LHCN-M2 (cell line): Measurements from ENCODE around the genes TWSG1 and RAB31.

- RAMPAGE, long total RNA: no peak
Measured at GRCh38 chr18:8034563-8034789, 467.4 kb downstream of the PTPRM start.

GRCh38 chr18:8141146-8141682, 468.0 kb upstream of the RAB12 start:
- RAMPAGE, long total RNA: no peak

- RAMPAGE, long total RNA: no peak
Measured at GRCh38 chr18:8142963-8143162, 466.4 kb upstream of the RAB12 start.

DNA sequence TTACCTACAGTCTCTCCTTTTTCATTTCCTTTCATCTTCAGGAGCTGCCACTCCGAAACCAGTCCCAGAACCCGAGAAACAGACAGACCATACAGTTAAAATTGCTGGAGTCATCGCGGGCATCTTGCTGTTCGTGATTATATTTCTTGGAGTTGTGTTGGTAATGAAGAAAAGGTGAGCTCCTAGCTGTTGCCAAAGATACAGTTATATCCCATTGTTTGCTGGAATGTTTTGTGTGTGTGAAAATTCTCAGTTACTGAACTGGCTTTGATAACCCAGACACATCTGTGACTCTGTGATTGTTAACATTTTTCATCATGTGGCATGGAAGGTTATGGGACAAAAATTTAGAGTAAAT, 465.7 kb upstream of the RAB12 start:
- RAMPAGE, long total RNA: no peak

GRCh38 chr18:8603763-8604068, 5.5 kb upstream of the RAB12 start:
- RAMPAGE, long total RNA: no peak

DNA sequence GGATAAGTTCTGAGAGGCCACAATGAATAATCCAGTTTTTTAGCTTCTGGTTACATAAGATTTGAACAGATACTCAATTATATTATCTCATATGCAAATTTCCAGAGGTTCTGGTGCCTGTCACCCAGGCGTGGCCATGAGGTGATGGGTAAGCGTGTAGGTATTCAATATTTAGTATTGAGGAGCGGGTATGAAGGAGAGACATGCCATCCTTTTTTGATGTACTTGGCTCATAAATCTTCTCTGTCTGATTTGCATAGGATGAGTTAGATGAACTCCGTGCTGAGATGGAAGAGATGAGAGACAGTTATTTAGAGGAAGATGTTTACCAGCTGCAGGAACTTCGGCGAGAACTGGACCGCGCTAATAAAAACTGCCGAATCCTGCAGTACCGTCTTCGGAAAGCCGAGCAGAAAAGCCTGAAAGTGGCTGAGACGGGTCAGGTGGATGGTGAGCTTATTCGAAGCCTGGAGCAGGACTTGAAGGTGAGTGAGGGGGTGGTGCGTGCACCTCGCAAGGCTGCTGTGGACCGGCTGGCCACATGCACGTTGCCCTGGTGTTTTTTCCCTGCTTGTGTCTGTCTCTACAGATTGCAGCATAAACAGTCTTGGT, 12.9 kb downstream of the MTCL1 start:
- RAMPAGE, long total RNA: no peak

GRCh38 chr18:8812541-8813128, 107.3 kb downstream of the MTCL1 start:
- RAMPAGE, long total RNA: no peak

DNA sequence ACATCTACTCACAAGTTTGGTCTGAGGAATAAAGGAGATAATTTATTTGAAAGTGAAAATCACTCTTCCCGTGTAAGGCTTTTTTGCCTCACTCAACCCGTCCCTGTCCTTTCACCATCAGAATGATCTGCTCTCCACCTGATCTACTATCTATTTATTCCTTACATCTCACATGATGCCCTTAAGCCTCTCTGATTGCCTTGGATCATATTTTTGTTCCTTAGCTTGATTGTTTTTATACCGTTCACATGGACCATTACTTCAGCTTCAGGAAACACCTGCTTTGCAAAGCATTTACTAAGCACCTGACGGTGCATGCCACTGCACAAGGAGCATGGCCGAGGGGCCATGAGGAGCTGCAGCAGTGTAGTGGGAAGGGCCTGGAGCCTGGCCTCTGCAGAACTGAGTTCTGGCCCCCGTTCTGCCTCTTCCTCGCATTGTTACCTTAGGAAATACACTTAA, 124.2 kb upstream of the NDUFV2 start:
- RAMPAGE, long total RNA: no peak

GRCh38 chr18:9157818-9158122, 21.2 kb downstream of the ANKRD12 start:
- RAMPAGE, long total RNA: no peak

DNA sequence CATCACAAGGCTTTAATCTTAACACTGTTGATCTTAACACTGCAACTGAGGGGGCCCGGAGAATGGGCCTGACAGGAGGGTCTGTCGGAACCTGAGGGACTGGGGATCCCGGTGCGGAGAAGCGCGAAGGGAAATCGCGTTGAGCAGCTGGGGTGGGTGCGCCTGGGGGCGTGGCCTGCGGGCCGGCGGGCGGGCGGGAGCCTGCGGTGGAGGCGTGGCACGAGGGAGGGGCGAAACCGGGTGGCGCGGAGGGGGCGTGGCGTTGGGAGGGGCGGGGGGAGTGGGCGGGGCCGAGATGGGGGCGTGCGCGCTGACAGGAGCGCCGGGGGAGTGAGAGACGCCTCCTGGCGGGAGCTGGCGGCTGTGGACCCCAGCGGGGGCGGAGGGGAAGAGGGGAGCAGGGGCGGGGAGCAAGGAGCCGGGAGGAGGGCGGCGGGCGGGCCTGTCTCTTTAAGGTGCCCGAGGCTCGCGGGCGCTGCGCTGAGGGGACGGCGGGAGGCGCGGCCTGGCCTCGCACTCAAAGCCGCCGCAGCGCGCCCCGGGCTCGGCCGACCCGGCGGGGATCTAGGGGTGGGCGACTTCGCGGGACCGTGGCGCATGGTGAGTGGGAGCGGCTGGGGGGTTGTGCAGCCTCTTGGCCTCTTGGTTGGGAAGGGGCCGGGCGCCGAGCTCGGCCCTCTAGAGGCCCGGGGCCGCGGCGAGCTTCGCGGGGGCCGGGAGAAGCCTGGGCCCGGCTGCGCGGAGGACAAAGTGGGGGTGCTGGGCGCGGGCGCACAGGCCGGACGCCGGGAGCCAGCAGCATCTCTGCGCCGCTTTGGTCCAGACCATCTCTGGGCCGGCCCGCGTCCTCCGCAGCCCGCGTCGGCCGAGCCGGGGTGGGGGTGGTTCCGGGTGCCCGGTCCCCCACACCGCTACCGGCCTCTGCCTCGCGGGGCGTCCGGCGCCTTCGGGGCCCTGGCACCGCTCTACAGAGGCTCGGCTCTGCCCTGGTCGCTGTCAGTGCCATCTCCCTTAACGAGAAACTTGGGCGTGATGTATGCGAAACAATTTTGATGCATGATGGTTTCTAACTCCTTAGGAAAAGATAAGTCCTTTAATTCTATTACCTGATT, at the start of gene TWSG1:
TWSG1 (plus strand) TSS at position 453 of the 1,112 bp plus-strand sequence.
- RAMPAGE, long total RNA: start-site peak on the plus strand centred at position 512 of the sequence, 71 bp wide, 510 reads

DNA sequence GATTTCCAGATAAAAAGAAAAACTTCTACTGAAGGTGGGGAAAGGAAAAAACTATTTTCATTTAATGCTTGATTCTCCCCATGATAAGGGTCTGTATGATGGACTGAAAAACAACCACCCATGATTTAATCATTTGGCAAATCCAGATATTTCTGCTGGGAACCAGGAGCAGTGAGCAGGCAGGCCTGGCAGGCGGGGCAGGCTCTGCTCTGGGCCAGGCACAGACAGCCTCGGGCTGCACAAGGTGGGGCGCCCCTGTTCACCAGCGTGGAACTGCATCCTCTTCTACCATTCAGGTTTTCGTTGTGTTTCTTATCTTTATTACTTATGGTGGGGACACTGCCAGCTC, 57.3 kb upstream of the RALBP1 start:
- RAMPAGE, long total RNA: no peak

DNA sequence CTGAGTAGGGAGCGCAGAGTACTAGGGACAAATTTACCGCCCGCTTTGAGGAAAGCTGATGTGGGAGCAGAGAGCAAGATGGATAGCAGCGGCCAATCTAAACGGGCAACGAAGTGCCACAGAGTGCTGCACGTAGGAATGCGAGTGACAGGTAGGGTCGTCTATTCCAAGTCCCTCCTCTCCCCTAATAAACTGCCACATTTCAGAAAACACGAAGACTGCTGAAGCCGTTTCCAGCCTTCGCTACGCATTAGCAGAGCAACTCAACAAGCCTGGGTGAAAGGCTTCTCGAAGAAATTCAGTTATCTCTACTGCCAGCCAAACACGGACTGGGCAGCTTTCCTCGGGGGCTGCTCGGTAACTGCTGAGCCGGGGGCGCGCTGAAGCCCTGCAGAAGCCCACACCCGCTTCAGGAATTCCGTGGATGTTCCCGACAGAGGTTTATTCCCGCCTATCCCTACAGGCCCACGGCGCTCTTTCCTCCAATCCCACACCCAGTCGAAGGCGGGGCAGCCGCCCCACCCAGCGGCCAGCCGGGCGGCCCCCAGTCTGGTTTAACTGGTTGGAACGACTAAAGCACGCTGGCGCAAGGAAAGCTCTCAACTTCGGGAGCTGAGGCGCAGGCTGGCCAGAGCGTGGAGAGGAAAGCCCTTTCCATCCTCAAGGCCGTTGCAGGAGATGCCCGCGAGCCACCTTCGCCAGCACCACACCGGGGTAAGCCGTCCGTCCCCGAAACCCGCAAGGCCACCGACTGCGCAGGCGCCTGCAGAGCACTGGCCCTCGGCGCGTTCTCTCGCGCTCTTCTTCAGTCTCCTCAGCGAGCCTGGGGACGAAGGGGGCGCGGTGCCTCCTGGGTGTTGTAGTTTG, 617 bp upstream of the RALBP1 start:
- RAMPAGE, long total RNA: no peak

DNA sequence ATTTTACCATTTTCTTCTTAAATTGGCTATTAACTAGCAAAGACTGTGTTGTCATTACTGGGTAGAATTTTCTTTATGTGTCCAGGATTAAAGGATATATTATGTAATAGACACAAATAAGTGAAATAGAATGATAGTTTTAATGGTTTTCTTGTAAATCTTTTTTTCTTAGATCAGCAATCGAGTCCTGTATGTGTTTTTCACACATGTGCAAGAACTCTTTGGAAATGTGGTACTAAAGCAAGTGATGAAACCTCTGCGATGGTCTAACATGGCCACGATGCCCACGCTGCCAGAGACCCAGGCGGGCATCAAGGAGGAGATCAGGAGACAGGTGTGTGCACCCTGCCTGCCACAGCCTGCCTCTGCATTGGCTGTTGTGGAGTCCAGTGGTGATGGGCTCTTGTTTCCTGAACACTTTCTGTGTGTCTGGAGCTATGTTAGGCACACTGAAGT, 49.1 kb downstream of the RALBP1 start:
- RAMPAGE, long total RNA: no peak

GRCh38 chr18:9695832-9696545, 12.1 kb upstream of the RAB31 start:
- RAMPAGE, long total RNA: no peak

GRCh38 chr18:9707855-9708543, at the start of gene RAB31:
Gene RAB31 (plus strand): TSS chr18:9708301.
- RAMPAGE, long total RNA: no peak

DNA sequence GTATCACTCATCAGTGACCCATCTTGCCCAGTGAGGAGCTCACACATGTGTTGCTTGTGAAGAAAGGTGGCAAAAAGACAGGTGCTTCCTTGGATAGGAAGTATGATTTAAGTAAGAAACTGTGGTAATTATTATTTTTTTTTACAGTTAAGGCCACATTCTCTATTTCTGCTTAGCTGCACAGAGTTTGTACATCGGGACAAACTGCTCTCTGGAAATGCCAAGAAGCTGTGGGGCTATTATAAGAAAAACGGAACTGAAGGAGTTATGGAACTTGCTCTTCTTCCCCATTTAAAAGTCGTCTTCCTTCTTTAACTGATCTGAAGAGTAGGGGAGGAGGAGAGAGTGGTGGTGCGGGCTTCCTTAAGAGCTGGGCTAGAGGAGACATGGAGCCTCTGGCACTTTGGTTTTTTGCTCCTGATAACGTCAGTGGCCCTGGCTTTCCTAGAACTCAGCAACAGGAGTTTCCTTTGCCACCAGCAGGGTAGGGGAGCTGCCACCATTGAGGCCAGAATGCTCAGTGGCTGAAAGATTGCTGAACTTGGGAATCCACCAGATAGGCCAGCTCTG, 54.4 kb downstream of the RAB31 start:
- RAMPAGE, long total RNA: no peak

DNA sequence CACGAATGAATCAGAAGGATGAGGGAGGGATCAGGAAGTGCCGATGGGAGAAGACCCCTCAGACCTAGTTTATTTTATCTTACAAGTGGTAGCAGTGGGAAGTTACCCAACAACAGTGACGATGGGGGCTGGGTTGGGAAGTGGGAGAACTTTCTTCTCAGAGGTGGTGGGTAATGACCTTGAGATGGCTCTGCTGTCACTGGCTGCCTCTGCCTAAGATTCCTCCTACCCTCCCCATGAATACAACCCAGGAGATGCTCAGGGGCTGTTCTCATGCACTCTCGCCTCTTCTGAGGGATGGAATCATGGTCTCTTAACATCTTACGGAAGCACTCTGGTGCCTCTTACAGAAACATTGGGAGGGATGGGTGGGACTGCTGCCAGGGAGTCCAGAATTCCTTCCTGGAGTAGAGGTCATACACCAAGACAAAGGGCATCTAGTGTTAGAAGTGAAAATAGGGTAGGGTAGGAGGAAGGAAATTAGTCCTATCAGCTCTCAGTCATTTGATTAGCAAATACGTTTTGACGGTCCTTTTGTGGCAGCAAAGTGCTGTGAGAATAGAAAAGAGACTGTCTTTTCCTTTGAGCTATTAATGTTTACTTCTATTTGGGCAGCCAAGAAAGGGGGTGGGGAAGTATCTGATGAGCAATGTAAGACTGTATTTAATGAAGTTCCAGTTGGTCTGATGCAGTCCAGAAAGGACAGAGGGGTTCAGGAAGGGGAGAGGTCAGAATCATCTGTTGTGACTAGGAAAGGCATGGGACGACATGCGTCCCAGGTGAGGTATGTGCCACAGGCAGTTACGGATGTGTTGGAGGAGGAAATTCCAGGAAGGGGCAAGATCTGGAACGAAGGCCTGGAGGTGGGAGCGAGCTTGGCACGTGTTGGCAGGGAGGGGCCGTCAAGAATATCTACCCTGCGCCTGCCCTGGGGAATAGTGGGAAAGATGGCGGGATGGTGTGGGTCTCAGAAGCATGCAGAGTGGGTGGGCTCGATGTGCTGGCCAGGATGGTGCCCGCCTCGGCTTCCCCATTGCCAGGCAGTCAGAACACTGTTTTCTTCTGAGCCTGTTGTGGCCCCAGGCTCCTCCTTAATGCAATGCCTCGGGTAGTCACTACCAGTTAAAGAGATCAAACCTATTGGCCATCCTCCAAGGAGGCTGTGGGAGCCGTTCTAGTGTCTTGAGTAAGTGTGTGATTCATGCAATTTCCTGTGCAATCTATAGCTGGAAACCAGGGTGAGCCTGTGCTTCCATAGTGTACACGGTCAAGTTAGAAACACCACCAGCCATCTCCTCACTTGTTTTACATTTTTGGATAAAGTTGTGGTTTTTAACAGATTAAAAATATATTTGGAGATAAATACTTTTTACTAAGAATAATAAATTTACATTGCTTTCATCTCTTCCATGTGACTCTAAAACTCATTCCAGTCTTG, 58.0 kb upstream of the TXNDC2 start:
- RAMPAGE, long total RNA: no peak

GRCh38 chr18:9928399-9929115, 14.7 kb downstream of the VAPA start:
- RAMPAGE, long total RNA: no peak

DNA sequence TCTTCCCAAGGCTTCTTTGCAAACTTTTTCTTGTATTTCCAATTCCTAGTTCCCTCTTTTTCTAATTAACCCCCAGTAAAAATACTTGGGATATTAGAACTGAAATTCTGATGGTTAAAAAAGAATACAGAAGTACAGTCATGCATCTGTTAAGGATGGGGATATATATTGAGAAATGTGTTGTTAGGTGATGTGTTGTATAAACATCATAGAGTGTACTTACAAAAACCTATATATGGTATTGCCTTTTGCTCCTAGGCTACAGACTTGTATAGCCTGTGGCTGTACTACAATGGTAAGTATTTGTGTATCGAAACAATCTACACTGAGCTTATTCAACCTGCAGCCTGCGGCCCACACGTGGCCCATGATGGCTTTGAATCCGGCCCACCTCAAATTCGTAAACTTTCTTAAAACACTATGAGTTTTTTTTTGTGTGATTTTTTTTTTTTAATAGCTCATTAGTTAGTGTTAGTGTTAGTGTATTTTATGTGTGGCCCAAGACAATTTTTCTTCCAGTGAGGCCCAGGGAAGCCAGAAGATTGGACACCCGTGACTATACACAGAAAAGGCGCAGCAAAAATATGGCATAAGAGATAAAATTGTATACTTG, 32.3 kb downstream of the VAPA start:
- RAMPAGE, long total RNA: no peak

DNA sequence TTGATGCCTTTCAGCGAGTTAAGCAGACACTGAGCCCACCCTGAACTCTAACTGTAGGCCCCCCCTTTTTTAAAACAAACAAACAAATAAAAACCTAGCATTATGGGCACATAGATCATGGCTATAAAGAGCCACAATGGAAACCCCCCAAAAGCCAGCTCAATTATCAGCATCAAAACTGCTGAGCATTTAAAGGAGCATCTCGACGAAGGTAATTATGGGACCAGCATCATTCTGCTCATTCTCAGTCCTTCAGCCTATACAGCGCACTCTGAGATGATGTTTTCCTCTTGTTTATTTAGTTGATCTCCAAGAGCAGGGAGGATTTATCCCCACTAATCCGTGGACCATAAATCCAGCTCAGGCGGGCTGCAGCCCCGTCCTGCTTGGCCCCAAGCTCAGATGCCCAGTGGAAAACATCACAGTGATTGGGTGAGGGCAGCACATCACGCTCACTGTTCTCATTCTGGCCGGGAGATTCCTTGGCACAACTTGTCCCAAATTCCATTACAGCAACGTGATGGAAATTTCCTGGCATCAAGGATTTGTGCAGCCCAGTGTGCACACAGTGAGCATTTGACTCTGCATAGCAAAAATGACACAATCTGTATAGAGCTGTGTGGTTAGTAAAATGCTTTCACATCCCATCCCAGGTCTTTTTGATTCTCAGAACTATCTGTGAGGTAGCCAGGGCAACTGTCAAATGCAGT, 96.7 kb downstream of the VAPA start:
- RAMPAGE, long total RNA: no peak